GM12878 (cell line): ENCODE results near the gene OSBPL6.

GRCh38 chr2:177243105-177243471, 21.4 kb downstream of the NFE2L2 start:
- RAMPAGE, long total RNA: no peak
- RRBS, 2 experiments: no CpG with 5 or more reads among the region's 3 CpGs
CAGE:
- cytosol, long polyA minus RNA: no peak
- cytosol, long polyA plus RNA: no peak
- long polyA plus RNA: no peak
- nucleolus, long total RNA: no peak
- nucleus, long polyA plus RNA: no peak
- nucleus, long total RNA: no peak

GRCh38 chr2:177352483-177353107, 40.0 kb upstream of the AGPS start:
- RAMPAGE, long total RNA: no peak
- RRBS, 2 experiments: no CpG with 5 or more reads among the region's 3 CpGs
CAGE:
- cytosol, long polyA minus RNA: no peak
- cytosol, long polyA plus RNA: no peak
- long polyA plus RNA: no peak
- nucleolus, long total RNA: no peak
- nucleus, long polyA plus RNA: no peak
- nucleus, long total RNA: no peak

GRCh38 chr2:177888489-177889027, 184.0 kb downstream of the PDE11A start:
- RAMPAGE, long total RNA: no peak
- RRBS, 2 experiments: no CpG with 5 or more reads among the region's 2 CpGs
CAGE:
- cytosol, long polyA minus RNA: no peak
- cytosol, long polyA plus RNA: no peak
- long polyA plus RNA: no peak
- nucleolus, long total RNA: no peak
- nucleus, long polyA plus RNA: no peak
- nucleus, long total RNA: no peak

GRCh38 chr2:178194467-178195686, at the start of gene OSBPL6:
Gene OSBPL6, plus strand, starts transcription at chr2:178194512.
- RAMPAGE, long total RNA: no peak
- RRBS, 2 experiments: under 1 to 3% methylated on average over 30 to 33 of the region's 112 CpGs
CAGE:
- cytosol, long polyA minus RNA: no peak
- cytosol, long polyA plus RNA: no peak
- long polyA plus RNA: no peak
- nucleolus, long total RNA: no peak
- nucleus, long polyA plus RNA: no peak
- nucleus, long total RNA: no peak

DNA sequence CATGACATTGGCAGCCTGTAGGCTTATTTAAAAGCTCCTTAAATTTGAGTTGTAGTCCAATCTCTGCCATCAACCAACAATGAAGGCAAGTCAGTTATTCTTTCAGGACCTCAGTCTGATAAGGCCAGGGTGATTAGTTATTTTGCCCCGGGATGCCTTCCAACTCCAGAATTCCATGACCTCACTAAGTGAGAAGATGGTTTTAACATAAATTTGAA, 1.3 kb downstream of the PLEKHA3 start:
- RAMPAGE, long total RNA: no peak
- RRBS, 2 experiments: no CpG with 5 or more reads among the region's 1 CpG
CAGE:
- cytosol, long polyA minus RNA: no peak
- cytosol, long polyA plus RNA: no peak
- long polyA plus RNA: no peak
- nucleolus, long total RNA: no peak
- nucleus, long polyA plus RNA: no peak
- nucleus, long total RNA: no peak

DNA sequence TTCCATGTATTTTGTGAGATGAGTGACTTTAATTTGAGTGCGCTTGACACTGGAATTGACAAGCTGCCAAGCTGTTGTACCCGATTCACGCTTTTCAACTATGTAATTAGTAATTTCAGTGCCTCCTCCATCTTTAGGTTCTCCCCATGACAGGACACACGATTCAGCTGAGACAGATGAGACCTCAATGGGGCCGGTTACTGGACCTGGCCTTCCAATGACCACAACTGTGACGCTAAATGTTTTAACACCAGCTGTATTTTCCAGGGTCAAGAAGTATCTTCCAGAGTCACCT, 67.2 kb downstream of the PLEKHA3 start:
- RAMPAGE, long total RNA: no peak
- RRBS, 2 experiments: no CpG with 5 or more reads among the region's 6 CpGs
CAGE:
- cytosol, long polyA minus RNA: no peak
- cytosol, long polyA plus RNA: no peak
- long polyA plus RNA: no peak
- nucleolus, long total RNA: no peak
- nucleus, long polyA plus RNA: no peak
- nucleus, long total RNA: no peak

DNA sequence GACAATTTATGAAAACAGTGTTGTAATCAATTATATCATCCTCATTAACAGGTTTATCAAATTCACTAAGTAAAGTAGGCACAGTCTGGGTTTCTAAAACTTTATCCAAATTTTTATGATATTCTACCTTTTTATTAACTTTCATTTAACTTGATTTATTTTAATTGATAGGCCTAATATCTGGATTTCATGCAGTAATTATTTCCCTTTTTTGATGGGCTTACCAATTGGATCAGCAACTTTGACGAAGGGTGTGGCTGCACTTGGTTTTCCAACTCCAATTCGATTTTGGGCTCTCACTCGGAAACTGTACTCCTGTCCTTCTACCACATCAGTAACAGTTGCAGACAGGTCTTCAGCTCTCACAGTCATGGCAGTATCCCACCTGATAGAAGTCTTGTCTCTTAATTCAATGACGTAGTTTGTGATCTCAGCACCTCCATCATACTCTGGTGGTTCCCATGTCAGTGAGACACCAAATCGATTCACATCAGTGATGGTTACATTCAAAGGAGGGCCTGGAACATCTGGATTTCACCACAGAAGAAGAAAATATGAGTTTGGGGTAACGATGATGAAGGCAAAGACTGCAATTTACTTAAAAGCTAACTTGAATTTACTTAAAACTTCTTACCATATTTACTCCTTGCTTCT, 137.4 kb downstream of the PLEKHA3 start:
- RAMPAGE, long total RNA: no peak
- RRBS, 2 experiments: no CpG with 5 or more reads among the region's 6 CpGs
CAGE:
- cytosol, long polyA minus RNA: no peak
- cytosol, long polyA plus RNA: no peak
- long polyA plus RNA: no peak
- nucleolus, long total RNA: no peak
- nucleus, long polyA plus RNA: no peak
- nucleus, long total RNA: no peak

GRCh38 chr2:178629436-178630044, 149.3 kb downstream of the PLEKHA3 start:
- RAMPAGE, long total RNA: no peak
- RRBS, 2 experiments: no CpG with 5 or more reads among the region's 13 CpGs
CAGE:
- cytosol, long polyA minus RNA: no peak
- cytosol, long polyA plus RNA: no peak
- long polyA plus RNA: no peak
- nucleolus, long total RNA: no peak
- nucleus, long polyA plus RNA: no peak
- nucleus, long total RNA: no peak

- RAMPAGE, long total RNA: no peak
- RRBS, 2 experiments: no CpG with 5 or more reads among the region's 6 CpGs
CAGE:
- cytosol, long polyA minus RNA: no peak
- cytosol, long polyA plus RNA: no peak
- long polyA plus RNA: no peak
- nucleolus, long total RNA: no peak
- nucleus, long polyA plus RNA: no peak
- nucleus, long total RNA: no peak
These were observed 51.2 kb downstream of the TTN start for GRCh38 chr2:178756084-178756445.

DNA sequence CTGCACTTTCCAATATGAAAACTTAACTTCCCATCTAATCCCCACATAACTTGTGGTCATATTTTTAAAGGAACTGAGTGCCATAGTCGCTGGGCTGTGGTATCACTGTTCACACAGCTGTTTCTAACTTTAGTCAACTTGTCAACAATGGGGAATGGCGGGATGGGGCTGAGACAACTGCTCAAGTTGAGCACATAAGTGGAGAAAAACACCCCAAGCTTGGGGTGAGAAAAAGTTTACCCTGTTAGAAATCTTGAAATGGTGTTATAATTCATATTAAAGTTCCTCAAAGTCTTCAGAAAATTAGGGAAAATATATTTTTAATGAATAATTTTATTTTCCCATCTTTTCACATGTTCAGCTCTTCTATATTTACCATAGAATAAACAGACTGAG, 52.1 kb upstream of the TTN start:
- RAMPAGE, long total RNA: no peak
- RRBS, 2 experiments: no CpG with 5 or more reads among the region's 2 CpGs
CAGE:
- cytosol, long polyA minus RNA: no peak
- cytosol, long polyA plus RNA: no peak
- long polyA plus RNA: no peak
- nucleolus, long total RNA: no peak
- nucleus, long polyA plus RNA: no peak
- nucleus, long total RNA: no peak

GRCh38 chr2:179140588-179141444, 90.9 kb upstream of the CCDC141 start:
- RAMPAGE, long total RNA: no peak
- RRBS, 2 experiments: no CpG with 5 or more reads among the region's 6 CpGs
CAGE:
- cytosol, long polyA minus RNA: no peak
- cytosol, long polyA plus RNA: no peak
- long polyA plus RNA: no peak
- nucleolus, long total RNA: no peak
- nucleus, long polyA plus RNA: no peak
- nucleus, long total RNA: no peak

DNA sequence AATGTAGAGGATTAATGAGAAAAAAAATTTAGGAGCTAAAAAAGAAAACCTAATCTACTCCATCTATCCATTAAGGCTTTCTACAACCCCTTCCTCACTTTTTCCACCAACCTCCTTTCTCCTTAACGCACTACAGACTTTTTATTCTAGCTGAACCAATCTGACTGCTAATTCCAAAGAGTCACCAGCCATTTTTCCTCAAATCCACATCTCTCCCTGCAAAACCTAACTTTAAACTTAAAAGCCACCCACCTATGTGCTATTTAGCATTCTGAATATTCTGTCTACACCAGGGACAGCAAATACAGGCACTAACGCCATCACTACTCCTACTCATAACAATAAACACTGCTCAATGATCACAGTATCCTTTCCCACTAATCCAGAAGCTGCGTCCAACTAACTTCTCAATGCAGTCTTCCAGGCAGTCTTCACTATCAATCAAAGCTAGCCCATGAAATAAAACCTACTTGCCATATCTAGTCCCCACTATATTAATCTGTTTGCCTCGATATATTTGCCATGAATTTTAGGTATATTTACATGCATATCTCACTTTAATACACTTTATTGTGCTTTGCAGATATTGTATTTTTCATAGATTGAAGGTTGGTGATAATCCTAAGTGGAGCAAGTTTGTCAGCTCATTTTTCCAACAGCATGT, 10.3 kb downstream of the SESTD1 start:
- RAMPAGE, long total RNA: no peak
- RRBS, 2 experiments: no CpG with 5 or more reads among the region's 4 CpGs
CAGE:
- cytosol, long polyA minus RNA: no peak
- cytosol, long polyA plus RNA: no peak
- long polyA plus RNA: no peak
- nucleolus, long total RNA: no peak
- nucleus, long polyA plus RNA: no peak
- nucleus, long total RNA: no peak

DNA sequence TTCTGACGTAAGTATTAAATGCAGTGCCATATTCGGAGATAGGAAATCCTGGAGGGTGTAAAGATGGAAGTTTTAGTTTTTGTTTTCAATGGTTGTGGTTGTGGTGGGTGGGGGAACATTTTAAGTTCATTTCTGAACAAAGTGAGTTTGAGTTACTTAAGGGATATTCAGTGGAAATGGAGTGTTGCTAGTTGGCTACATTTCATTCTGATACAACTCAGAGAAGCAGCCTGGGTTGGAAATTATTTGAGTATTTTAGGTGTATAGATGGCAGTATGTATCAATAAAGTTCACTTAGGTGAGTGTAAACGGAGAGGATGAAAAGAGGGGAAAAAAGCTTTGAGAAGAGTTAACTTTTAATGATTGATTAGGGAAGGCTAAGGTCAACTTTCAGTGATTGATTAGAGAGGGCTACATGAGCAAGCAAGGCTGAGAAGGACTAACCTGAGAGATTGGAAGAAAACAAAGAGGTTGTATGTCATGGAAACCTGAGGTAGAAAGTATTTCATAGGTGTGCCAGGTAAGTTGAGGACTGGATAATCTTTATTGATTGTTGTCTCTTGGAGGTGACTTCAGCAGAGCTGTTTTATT, 33.8 kb downstream of the UBE2E3 start:
- RAMPAGE, long total RNA: no peak
- RRBS, 2 experiments: no CpG with 5 or more reads among the region's 3 CpGs
CAGE:
- cytosol, long polyA minus RNA: no peak
- cytosol, long polyA plus RNA: no peak
- long polyA plus RNA: no peak
- nucleolus, long total RNA: no peak
- nucleus, long polyA plus RNA: no peak
- nucleus, long total RNA: no peak

DNA sequence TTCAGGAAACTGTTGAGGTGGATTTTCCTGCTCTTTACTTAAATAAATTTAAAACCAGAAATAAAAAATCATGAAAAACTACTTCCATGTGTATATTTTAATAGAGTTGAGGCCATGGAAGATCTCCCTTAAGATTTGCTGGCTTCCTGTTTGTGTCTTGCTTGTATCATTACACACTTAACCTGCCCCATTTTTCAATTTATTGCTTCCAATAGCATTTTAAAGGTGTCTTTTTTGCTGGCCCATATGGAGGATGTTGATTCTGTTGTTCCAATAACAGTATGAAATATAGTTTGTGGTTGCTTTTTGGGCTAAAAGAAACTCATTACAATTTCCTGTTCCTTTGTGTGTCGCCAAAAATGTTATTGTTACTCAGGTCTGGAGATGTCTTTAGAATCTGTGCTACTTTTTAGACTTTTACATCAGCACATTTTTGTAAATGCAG, 234.0 kb upstream of the ITGA4 start:
- RAMPAGE, long total RNA: no peak
- RRBS, 2 experiments: no CpG with 5 or more reads among the region's 1 CpG
CAGE:
- cytosol, long polyA minus RNA: no peak
- cytosol, long polyA plus RNA: no peak
- long polyA plus RNA: no peak
- nucleolus, long total RNA: no peak
- nucleus, long polyA plus RNA: no peak
- nucleus, long total RNA: no peak

- RAMPAGE, long total RNA: no peak
- RRBS, 2 experiments: no CpG with 5 or more reads among the region's 2 CpGs
CAGE:
- cytosol, long polyA minus RNA: no peak
- cytosol, long polyA plus RNA: no peak
- long polyA plus RNA: no peak
- nucleolus, long total RNA: no peak
- nucleus, long polyA plus RNA: no peak
- nucleus, long total RNA: no peak
These were observed 22.8 kb downstream of the ITGA4 start for GRCh38 chr2:181479936-181480350.

DNA sequence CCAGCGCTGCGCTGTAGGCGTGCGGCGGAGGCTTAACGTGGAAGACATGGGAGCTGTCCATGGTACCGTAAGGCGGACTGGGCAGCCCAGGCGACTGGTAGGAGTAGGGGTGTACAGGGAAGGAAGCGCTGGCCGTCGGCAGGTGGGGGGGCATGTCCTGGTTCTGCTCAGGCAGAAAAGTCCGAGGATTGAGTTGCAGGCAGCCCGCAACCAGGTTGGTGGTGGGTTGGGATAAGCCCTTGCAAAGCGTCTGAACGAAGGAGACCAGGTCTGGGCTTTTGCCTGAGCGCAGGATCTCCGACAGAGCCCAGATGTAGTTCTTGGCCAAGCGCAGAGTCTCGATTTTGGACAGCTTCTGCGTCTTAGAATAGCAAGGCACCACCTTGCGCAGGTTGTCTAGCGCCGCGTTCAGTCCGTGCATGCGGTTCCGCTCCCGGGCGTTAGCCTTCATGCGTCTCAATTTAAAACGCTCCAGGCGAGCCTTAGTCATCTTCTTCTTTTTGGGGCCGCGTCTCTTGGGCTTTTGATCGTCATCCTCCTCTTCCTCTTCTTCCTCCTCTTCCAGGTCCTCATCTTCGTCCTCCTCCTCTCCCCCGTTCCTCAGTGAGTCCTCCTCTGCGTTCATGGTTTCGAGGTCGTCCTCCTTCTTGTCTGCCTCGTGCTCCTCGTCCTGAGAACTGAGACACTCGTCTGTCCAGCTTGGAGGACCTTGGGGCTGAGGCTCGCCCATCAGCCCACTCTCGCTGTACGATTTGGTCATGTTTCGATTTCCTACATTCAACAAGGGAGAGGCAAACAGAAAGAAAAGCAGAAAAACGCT, 2.0 kb downstream of the NEUROD1 start:
- RAMPAGE, long total RNA: no peak
- RRBS, 2 experiments: no CpG with 5 or more reads among the region's 49 CpGs
CAGE:
- cytosol, long polyA minus RNA: no peak
- cytosol, long polyA plus RNA: no peak
- long polyA plus RNA: no peak
- nucleolus, long total RNA: no peak
- nucleus, long polyA plus RNA: no peak
- nucleus, long total RNA: no peak

DNA sequence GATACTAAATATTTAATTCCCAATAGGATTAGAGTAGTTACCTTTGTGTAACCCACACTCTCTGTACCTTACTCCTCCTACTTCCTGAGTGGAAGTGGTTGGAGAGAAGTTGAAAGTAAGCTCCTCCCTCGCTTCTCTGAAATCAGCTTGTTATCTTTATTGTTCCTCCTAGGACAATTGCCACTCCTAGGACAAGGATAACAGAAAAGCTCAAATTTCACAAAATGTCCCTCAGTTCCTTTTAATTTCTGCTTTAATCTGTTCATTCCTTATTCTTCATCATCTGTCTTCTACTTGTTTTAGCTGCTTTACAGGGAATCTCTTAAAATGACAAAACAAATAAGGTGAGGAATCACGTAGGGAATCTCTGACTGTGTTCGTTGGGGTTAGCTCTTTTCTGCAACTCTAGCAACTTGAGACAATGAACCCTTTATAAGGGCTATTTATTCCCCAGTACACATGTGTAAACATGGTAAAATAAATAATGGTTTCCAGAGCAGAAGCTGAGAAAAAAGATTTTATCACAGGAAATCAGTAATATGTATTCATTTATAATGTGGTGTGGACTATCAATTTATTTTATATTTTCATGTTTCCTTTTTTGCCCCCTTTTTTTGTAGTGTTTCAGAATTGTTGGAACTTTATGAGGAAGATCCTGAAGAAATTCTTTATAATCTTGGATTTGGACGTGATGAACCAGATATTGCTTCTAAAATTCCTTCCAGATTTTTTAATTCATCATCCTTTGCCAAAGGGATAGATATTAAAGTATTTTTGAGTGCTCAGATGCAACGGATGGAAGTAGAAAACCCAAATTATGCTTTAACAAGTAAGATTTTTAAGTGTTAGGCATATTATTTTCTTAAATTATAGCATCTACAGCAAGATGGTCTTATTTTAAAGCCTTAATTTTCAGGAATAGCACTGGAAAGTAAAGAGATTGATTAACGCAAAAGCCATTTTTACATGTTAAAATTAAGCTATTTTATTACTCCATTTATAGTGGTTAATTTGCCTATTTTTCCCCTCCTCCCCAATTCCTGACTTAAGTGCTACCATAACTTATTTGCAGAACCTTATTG, 8.9 kb downstream of the ITPRID2 start:
- RAMPAGE, long total RNA: no peak
- RRBS, 2 experiments: no CpG with 5 or more reads among the region's 6 CpGs
CAGE:
- cytosol, long polyA minus RNA: no peak
- cytosol, long polyA plus RNA: no peak
- long polyA plus RNA: no peak
- nucleolus, long total RNA: no peak
- nucleus, long polyA plus RNA: no peak
- nucleus, long total RNA: no peak

DNA sequence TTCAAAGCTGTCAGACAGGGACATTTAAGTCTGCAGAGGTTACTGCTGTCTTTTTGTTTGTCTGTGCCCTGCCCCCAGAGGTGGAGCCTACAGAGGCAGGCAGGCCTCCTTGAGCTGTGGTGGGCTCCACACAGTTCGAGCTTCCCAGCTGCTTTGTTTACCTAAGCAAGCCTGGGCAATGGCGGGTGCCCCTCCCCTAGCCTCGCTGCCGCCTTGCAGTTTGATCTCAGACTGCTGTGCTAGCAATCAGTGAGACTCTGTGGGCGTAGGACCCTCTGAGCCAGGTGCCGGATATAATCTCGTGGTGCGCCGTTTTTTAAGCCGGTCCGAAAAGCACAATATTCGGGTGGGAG, 44.9 kb downstream of the PPP1R1C start:
- RAMPAGE, long total RNA: no peak
- RRBS, 2 experiments: no CpG with 5 or more reads among the region's 12 CpGs
CAGE:
- cytosol, long polyA minus RNA: no peak
- cytosol, long polyA plus RNA: no peak
- long polyA plus RNA: no peak
- nucleolus, long total RNA: no peak
- nucleus, long polyA plus RNA: no peak
- nucleus, long total RNA: no peak

- RAMPAGE, long total RNA: no peak
- RRBS, 2 experiments: no CpG with 5 or more reads among the region's 14 CpGs
CAGE:
- cytosol, long polyA minus RNA: no peak
- cytosol, long polyA plus RNA: no peak
- long polyA plus RNA: no peak
- nucleolus, long total RNA: no peak
- nucleus, long polyA plus RNA: no peak
- nucleus, long total RNA: no peak
These were observed 45.4 kb downstream of the PPP1R1C start for GRCh38 chr2:182030982-182031469.

GRCh38 chr2:182934520-182934986, 68.1 kb upstream of the FRZB start:
- RAMPAGE, long total RNA: no peak
- RRBS, 2 experiments: no CpG with 5 or more reads among the region's 1 CpG
CAGE:
- cytosol, long polyA minus RNA: no peak
- cytosol, long polyA plus RNA: no peak
- long polyA plus RNA: no peak
- nucleolus, long total RNA: no peak
- nucleus, long polyA plus RNA: no peak
- nucleus, long total RNA: no peak